H9 (cell line): ENCODE measurements around the gene ERVV-1.

GRCh38 chr19:52485043-52486164 is 32.1 kb downstream of the ZNF578 start:
- PRO-cap: bidirectional peak, plus-strand start at chr19:52485465, minus-strand start at chr19:52485211; bidirectional peak, plus-strand start at chr19:52485805, minus-strand start at chr19:52485694; bidirectional peak, plus-strand start at chr19:52486094, minus-strand start at chr19:52485825

- PRO-cap: bidirectional peak, plus-strand start at chr19:52601301, minus-strand start at chr19:52601129
Observed at GRCh38 chr19:52600664-52601646, 30.9 kb downstream of the ZNF701 start.

- PRO-cap: no peak
Observed at GRCh38 chr19:53013588-53014140, at the start of gene ERVV-1. ERVV-1 (plus strand) TSS chr19:53013921.

- PRO-cap: no peak
Observed at GRCh38 chr19:53079472-53079973, 23.7 kb downstream of the ZNF160 start.

GRCh38 chr19:53129459-53129978 is 3.2 kb downstream of the ZNF415 start:
- PRO-cap: no peak

- PRO-cap: no peak
Observed at GRCh38 chr19:53156895-53157194, 2.0 kb downstream of the ZNF347 start.

DNA sequence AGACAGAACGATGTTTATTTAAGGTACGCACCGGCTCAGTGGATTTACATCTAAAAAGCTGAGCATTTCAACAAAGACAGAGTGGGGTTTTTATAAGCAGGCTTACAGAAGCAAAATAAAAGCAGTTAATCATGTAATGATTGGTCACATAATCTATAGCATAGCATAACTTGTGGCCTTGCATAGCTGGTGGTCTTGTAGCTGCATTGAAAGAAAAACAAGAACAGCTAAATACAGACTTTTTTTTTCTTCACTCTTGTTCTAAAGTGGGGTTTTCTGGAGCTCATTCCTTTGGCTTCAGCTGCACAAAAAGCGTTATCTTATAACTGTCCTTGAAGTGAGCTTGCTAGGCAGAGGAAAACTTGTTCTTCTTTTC is 1.4 kb downstream of the ZNF765 start:
- PRO-cap: no peak

DNA sequence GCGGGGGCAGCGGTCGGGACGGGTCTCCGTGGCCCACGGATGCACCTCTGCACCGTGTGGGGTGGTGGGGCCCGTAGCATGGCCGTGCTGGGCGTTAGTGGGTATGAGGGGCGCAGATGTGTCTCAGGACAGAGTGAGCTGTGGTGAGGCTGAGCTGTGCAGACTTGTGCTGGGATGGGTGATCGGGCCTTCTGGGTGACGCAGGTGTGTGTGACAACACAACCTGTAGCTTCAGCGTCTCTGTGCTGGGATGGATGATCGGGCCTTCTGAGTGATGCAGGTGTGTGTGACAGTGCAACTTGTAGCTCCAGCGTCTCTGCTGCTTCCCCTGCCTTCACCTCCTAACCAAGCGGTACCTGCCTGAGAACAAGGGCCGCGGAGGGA is 557 bp downstream of the ZNF331 start:
- PRO-cap: no peak

- PRO-cap: no peak
Observed at GRCh38 chr19:53576780-53577893, 39.2 kb downstream of the ZNF331 start.

- PRO-cap: unidirectional peak, plus-strand start at chr19:53877718
Observed at GRCh38 chr19:53877005-53878040, 4.7 kb upstream of the PRKCG start.

GRCh38 chr19:54096499-54097197 is 4.0 kb downstream of the OSCAR start:
- PRO-cap: bidirectional peak, plus-strand start at chr19:54096974, minus-strand start at chr19:54096732

GRCh38 chr19:54143896-54144375 is 6.4 kb downstream of the CNOT3 start:
- PRO-cap: no peak

- PRO-cap: bidirectional peak, plus-strand start at chr19:54160525, minus-strand start at chr19:54160471
Observed at GRCh38 chr19:54160441-54160853, 926 bp upstream of the LENG1 start.

DNA sequence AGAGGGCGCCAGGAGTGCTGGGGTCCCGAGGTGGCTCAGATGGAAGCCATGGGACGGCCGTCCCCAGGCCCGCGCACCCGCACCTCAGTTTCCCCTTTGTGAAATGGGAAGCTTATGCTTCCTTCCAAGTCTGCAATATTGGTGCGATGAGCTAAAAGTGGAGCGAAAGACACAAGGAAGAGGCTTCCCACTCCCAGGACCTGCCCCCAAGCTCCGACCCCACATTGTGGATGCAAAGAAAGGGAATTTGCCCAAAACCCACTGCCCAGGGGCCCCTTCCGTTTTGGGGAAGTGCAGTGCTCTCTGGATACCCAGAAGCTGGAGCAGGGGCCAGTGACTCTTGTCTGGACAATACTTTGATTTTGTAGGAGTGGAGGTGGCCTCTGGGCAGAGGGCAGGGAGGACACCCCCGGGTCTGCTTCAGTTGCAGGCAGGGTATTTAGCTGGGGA is 545 bp upstream of the TMC4 start:
- PRO-cap: no peak

DNA sequence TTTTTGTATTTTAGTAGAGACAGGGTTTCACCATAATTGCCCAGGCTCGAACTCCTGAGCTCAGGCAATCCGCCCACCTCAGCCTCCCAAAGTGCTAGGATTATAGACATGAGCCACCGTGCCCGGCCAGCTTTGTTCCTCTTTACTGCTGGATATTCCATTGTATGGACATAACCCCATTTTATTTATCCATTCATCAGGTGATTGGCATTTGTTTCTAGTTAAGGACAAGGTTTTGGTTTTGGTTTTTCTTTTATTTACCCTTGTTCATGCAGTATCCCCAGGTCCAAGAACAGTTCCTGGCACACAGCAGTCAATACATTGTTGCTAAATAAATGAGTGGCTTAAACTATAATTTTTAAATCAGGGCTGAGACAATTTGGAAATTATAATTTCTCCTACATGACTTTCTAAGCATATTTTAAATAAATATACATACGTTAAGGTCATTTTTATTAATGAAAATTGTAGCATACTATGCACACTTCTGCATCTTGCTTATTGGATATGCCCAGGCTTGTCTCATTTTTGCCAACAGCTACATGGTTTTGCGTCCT is 4.0 kb upstream of the RPS9 start:
- PRO-cap: no peak

- PRO-cap: no peak
Observed at GRCh38 chr19:54208995-54209598, 8.4 kb downstream of the RPS9 start.

DNA sequence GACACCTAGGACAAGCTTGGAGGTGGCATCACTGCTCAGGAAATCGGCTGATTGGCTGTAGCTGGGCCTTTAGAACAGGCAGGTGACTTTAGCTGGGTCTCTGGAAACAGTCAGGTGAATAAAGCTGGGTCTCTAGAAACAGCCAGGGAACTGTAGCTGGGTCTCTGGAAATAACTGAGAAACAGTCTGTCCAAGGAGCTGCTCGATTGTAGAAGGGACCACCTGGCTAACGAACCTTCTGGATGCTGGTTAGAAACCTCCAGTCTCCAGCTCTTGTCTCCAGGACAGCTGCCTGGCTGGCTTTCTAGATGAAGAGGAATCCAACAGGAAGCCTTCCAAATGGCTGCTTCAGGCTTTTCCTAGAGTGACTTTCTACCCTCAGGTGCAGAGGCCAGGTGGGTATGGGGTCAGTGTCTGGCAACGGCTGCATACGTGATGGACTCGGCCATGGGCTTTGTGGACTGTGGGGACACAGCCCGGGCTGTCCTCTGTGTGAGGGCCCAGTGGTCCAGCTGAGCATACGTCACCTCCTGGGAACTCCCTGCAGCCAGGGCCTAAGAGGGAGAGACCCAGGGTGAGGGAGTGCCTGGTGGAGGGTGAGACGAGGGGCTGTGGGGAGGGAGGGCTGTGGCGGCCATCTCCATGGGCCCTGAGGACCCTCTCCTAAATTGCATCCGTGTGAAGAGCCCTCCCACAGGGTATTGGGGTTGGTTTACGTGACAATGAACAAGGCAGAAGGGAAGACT is 9.7 kb downstream of the LAIR1 start:
- PRO-cap: no peak

DNA sequence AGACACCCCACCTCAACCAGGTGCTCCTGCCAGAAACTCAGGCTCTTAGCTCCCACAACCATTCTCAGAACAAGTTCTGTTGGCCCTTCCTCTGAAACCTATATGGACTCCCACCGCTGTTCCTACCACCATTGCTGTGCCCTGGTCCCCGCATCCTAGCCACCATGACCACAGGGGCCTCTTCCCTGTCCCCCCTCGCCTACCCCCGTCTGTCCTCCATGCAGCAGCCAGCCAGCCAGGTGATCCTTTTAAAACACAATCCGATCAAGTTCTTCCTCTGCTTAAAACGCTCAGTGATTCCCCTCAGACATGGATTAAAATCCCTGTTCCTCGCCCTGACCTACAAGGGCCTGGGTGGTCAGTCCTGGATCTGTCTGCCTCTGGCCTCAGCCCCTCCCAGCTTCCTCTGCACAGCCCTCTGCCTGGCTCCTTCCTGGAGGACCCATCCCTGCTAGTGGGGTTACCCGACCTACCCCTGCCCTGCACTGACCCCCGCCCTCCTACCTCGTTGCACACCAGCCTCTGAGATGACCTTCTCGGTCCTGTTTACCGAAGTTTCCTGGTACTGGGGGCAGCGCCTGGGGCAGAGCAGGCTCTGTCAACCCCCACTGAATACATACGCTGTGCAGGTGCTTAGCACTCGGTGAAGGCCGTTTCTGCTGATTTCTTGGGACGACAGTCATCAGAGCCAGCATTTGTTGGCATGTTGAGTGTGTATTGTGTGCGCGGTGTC is 14.8 kb upstream of the LENG8 start:
- PRO-cap: no peak

DNA sequence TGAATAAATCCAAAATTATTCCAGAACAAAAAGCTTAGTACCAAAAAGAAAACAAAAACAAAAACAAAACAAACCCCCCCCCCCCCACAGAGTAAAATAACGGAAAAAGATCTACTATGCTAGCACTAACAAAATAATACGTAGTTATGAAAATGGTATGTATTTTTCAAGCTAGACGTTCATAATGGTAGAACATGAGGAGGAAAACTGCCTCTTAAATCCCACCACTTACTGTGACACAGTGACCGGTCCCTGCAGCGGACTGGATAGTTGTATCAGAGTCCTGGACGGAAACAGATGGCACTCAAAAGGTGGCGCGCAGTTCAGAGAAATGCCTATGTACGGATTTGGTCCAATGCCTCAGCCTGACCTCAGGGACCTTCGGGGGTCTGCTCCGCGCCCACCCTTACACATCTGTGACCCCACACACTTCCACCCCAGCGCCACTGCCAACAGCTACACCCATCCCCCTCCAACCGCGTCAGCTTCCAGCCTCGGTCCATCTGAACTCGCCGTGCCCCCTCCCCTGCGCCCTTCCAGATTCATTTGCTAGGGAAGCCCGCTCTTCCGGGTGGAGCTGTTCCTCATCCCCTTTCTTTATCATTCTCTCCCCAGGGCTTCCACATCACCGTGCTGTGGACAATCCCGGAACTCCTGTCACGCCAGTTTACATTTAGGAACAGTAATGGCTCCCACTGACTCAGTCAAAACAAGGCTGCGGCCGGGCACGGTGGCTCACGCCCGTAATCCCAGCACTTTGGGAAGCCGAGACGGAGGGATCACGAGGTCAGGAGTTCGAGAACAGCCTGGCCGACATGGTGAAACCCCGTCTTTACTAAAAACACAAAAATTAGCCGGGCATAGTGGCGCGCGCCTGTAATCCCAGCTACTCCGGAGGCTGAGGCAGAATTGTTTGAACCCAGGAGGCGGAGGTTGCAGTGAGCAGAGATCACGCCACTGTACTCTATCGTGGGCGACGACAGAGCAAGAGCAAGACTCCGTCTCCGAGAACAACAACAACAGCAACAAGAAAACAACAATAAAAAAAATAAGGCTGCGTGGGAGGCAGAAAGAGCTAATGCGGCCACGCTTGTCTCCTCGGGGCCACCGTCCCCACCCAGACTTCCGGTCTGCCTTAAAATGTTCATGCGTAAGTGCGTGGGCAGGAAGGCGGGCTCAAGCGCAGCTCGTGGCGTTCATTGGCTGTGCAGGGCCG is 658 bp upstream of the LENG8 start:
- PRO-cap: unidirectional peak, plus-strand start at position 269 of the sequence; bidirectional peak, plus-strand start at position 703 of the sequence, minus-strand start at position 511 of the sequence; bidirectional peak, plus-strand start outside the sequence, minus-strand start at position 1,142 of the sequence

GRCh38 chr19:54470497-54471425 is 2.3 kb downstream of the CDC42EP5 start:
- PRO-cap: bidirectional peak, plus-strand start at chr19:54471124, minus-strand start at chr19:54471005